SJSA1 (cell line): ENCODE measurements around a stretch of chr19.

- RAMPAGE, long total RNA, result no peak
Observed at GRCh38 chr19:39410587-39410942, 1.9 kb upstream of the PLEKHG2 start.

- RAMPAGE, long total RNA, result no peak
Observed at GRCh38 chr19:39457523-39458242, 12.3 kb downstream of the SUPT5H start.

DNA sequence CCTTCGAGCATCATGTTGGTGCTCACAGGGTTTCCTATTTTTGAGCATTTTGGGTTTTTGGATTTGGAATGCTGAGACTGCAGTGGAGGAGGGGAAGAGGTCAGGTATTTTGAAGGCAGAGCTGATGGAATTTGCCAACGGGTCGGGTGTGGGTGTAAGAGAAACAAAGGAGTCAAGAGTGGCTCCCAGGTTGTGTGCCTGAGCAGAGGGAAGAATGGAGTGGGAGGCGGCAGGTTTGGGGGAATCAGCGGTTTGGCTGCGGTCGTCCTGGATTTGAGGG is 14.7 kb upstream of the TIMM50 start:
- RAMPAGE, long total RNA, result no peak

GRCh38 chr19:39704622-39704783 is 222 bp downstream of the LGALS14 start:
- RAMPAGE, long total RNA, result no peak

- RAMPAGE, long total RNA, result no peak
Observed at GRCh38 chr19:39823994-39825021, 9.7 kb downstream of the DYRK1B start.

GRCh38 chr19:39828229-39829058 is 5.5 kb downstream of the DYRK1B start:
- RAMPAGE, long total RNA, result no peak

DNA sequence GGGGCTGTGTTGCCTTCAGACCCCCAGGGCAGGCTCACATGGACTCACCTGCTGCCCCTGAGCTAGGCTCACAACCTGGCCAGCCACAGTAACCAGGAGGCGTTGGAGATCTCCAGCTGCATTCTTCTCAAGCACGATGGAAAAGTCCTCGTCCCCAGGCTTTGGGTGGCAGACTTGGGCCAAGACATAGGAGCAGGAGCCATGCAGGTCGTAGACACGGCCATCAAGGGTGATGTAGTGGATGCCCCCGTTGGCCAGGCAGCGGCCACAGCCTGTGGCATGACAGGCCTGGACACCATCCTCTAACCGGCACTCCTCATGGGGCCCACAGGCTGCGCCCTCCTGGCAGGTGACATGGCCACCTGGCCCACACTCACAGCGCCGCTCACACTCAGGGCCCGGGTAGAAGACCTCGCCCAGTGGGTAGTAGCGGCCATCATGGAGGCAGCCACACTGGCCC is 27.0 kb upstream of the FBL start:
- RAMPAGE, long total RNA, result no peak

- RAMPAGE, long total RNA, result no peak
Observed at GRCh38 chr19:39937161-39937514, 33.8 kb upstream of the PSMC4 start.

DNA sequence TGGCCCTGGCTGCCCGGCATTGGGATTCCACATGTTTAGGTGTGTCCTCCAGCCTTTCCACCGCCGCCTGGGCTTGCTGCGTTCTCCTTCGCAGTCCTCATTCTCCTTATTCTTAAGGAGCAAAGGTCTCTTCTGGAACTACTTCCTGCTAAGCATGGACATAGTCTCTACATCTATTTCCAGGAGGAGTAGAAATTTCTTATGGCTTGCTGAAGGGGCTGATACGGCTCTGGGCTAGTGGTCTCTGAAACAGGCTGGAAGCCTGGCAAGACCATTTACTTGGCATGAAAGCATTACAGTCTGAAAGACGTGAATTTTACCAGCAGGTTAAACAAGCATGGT is 27.3 kb upstream of the PSMC4 start:
- RAMPAGE, long total RNA, result no peak

DNA sequence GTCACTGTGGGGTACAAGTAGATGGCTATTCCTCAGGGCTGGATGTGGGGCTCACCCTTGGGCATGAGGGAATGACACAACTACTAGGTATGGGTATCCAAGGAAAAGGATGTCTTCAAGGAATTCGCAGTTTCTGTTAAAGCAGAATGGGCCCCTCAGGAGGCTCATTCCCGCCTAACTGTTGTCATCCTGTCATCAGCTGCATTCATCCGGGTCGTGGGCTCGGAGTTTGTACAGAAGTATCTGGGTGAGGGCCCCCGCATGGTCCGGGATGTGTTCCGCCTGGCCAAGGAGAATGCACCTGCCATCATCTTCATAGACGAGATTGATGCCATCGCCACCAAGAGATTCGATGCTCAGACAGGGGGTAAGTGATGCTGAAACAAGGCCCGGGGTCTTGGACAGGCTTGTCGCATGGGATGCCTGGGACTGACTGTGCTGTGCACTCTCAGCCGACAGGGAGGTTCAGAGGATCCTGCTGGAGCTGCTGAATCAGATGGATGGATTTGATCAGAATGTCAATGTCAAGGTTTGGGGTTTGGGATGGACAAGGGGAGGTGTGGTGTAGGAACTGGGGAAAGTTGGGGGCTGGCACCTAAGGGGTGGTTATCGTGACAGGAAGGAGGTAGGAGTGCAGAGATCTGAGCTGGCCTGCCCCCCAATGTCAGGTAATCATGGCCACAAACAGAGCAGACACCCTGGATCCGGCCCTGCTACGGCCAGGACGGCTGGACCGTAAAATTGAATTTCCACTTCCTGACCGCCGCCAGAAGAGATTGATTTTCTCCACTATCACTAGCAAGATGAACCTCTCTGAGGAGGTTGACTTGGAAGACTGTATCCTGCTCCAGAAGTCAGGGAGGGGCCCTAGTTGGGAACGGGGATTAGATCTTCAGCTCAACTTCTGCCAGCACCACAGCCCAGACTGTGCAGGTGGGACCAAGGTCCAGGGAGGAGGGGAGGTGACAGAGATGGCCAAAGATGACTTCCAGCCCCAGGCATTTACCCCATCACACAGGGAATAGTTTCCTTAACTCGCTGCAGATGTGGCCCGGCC is 9.0 kb downstream of the PSMC4 start:
- RAMPAGE, long total RNA, result no peak

GRCh38 chr19:39980977-39981737 is 10.2 kb downstream of the PSMC4 start:
- RAMPAGE, long total RNA, result no peak

- RAMPAGE, long total RNA, result no peak
Observed at GRCh38 chr19:39997191-39997609, 340 bp downstream of the ZNF546 start.

DNA sequence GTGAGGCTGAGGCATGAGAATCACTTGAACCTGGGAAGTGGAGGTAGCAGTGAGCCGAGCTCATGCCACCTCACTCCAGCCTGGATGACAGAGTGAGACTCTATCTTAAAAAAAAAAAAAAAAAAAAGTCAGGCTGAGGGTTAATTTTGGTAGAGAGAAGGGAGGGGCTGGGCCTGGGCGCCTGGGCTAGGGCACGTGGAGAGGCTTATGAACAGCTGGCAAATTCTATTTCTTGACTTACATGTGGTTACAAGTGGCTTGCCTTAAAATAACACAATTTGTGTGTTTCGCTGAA is 47.6 kb upstream of the MAP3K10 start:
- RAMPAGE, long total RNA, result no peak

DNA sequence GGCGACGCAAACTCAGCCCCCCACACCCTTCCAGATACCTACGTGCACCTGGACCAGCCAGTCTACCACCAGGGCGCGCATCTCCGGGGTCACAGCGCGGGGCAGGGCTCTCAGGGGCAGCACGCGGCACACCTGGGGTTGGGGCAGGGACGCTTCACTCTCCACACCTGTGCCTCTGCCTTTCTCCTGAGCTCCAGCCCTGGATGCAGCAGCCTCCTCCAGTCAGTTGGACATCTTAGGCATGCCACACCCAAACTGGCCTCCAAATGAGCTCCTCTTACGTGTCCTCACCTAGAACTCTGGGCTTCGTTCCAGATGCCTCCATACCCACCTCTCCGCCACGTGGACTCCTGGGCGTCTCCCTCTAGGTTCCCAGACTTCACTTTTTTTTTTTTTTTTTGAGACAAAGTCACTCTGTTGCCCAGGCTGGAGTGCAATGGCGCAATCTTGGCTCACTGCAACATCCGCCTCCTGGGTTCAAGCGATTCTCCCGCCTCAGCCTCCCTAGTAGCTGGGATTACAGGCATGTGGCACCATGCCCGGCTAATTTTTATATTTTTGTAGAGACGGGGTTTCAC is 1.7 kb downstream of the CCNP start:
- RAMPAGE, long total RNA, result no peak

DNA sequence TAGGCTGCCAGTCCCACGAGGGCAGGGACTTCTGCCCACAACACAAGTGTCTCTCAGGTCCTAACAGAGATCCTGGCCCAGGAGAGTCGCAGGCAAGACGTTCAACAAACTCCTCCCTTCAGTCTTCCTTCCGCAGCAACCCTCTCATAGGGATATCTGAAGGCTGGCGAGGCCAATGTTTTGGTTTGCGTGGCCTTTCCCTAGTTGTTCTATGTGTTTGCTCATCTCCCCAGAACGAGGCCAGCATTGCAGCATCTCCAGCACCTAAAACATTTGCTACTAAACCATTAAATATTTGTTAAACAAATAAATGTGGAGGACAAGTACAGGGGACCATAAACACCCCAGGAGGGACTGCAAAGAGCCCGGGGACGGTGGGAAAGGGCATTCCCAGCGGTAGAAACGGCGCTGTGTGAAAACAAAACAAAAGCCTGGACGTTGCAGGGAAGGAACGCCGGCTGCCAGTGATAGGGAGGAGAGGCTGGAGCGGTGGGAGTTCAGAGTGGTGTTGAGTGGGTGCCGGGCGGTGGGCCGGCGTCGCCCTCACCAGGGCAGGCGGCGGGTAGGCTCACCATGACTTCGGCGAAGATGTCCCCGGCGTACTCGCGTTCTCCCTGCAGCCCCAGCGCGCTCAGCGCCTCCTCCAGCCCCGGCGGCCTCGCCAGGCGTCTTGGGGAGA is 547 bp downstream of the CCNP start:
- RAMPAGE, long total RNA, result no peak

GRCh38 chr19:40256805-40257488 is 28.2 kb downstream of the AKT2 start:
- RAMPAGE, long total RNA, result no peak

- RAMPAGE, long total RNA, result no peak
Observed at GRCh38 chr19:40374224-40374850, 15.6 kb downstream of the HIPK4 start.

DNA sequence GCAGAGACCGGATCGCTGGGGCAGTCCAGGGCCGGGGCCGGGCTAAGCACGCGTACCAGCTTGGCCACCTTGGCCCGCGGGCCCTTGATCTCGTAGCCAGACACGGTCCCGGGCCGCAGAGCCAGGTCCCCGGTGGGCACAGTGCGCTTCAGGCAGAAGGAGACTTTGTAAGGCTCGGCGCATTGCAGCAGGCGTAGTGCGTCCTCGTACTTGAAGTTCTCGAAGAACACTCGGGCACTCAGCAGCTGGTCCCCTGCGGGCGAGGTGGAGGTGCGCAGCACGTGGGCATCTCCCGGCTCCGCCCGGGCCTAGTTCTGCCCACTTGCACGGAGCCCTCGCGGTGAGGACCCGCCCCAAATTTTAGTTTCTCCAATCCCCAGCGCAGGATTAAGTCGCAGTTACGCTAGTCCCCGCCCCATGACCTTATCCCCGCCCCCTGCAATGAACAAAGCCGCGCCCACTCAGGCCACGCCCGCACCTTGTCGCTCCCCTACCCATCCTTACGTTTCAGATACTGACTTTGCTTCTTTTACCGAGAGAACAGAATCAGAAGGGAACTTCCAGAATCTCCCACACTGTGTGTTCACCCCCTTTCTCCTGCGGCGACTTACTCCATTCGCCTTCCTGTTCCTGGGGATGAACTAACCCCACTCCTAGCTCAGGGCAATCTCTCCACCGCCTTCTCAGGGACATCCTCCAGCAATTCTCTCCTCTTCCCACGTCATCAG is 8.7 kb upstream of the HIPK4 start:
- RAMPAGE, long total RNA, result no peak

GRCh38 chr19:40414687-40415249 is 1.6 kb upstream of the PRX start:
- RAMPAGE, long total RNA, result no peak

- RAMPAGE, long total RNA, result no peak
Observed at GRCh38 chr19:40426216-40426494, 363 bp upstream of the SERTAD1 start.